Tibial nerve (tissue), 3 donors: Measurements from ENCODE around the genes ARHGAP31, NR1I2 and NDUFB4.

DNA sequence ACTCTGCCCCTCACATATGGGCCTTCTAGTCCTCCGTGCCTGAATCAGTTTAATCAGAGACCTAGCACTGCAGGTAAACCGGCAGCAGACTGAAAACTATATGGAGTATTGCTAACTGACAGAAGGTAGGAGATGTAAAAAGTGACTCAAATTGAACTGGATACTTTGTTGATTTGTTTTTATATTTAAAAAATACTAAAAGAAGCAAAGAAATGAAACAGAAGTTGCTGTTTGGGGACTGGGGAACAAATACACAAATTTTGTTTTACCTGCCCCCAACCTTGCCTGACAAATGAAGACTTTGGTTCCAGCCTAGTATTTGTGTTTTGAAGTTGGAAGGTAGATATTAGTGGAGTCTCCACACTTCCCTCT is 230.0 kb downstream of the IGSF11 start:
- PRO-cap = no peak
- RAMPAGE, long total RNA, 3 experiments = no peak in any of the 3 experiments

DNA sequence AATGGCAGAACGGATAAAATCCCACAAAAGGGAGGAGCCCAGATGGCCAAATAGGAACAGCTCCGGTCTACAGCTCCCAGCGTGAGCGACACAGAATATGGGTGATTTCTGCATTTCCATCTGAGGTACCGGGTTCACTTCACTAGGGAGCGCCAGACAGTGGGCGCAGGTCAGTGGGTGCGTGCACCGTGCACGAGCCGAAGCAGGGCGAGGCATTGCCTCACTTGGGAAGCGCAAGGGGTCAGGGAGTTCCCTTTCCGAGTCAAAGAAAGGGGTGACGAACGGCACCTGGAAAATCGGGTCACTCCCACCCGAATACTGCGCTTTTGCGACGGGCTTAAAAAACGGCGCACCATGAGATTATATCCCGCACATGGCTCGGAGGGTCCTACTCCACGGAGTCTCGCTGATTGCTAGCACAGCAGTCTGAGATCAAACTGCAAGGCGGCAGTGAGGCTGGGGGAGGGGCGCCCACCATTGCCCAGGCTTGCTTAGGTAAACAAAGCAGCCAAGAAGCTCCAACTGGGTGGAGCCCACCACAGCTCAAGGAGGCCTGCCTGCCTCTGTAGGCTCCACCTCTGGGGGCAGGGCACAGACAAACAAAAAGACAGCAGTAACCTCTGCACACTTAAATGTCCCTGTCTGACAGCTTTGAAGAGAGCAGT is 10.6 kb upstream of the IGSF11 start:
- PRO-cap = no peak
- RAMPAGE, long total RNA, 3 experiments = no peak in any of the 3 experiments

GRCh38 chr3:119294306-119294911 is at the start of gene ARHGAP31:
TSS of gene ARHGAP31 (plus strand) at chr3:119294383.
- PRO-cap = bidirectional peak, plus-strand start at chr3:119294638, minus-strand start at chr3:119294537
- RAMPAGE, long total RNA, 3 experiments = start-site peak on the plus strand in 2 of 3 experiments, at chr3:119294339-119294391 at its widest, 37 to 53 reads per replicate

DNA sequence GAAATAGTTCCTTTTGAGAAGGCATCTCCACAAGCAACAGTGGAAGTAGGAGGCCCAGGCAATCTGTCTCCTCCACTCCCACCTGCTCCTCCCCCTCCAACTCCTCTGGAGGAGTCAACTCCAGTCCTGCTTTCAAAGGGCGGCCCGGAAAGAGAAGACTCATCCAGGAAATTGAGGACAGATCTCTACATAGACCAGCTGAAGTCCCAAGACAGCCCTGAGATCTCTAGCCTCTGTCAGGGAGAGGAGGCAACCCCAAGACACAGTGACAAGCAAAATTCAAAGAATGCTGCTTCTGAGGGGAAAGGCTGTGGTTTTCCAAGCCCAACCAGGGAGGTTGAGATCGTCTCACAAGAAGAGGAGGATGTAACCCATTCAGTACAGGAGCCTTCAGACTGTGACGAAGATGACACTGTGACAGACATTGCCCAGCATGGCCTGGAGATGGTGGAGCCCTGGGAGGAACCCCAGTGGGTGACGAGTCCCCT is 49.2 kb downstream of the TMEM39A start:
- PRO-cap = no peak
- RAMPAGE, long total RNA, 3 experiments = no peak in any of the 3 experiments

DNA sequence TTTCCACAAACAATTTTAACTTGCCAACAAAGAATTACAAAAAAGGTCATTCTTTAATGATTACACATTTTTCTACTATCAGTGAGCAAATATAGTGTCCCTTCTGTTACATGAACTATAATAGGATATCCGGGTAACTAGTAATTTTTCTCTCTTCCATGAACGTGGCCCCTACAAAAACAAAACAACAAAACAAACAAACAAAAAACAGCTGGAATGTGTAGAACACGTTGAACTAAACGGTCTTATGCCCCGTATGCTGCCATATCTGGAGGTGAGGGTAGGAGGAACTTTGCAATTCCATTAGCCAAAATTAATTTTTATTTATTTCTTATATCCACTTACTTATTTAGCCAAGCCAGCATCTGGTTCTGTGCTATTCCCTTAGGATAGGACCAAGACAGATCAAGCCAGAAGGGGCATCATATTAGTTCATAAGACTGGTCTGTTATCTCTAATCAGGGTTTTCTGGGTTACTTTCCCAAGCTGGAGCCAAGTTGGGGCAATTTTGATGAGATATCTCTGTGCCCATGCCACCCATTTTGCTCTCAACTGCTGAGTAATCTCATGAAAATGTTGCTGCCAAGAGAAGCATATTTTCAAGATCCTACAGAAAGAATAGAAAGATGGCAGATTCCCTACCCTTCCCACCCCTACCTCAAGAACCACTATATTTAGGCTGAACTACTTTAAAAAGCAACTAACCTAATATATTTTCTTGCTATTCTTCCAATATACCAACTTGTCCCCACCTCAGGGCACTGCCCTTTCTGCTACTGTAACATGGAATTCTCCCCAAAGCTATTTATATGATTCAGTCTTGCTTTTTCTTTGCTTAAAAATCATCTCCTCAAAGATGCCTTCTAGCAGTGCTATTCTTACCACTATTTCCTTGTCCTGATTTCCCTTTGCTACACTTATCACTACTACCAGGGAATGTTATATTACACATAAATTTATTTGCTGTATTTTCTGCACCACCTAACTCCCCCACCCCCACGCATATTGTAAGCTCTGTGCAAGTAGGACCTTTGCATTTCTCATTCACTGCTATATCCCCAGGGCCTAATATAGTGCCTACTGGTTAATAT is 33.6 kb downstream of the TMEM39A start:
- PRO-cap = no peak
- RAMPAGE, long total RNA, 3 experiments = no peak in any of the 3 experiments

- PRO-cap = no peak
- RAMPAGE, long total RNA, 3 experiments = no peak in any of the 3 experiments
Measured at GRCh38 chr3:119459535-119460630, 3.5 kb downstream of the TMEM39A start.

- PRO-cap = no peak
- RAMPAGE, long total RNA, 3 experiments = no peak in any of the 3 experiments
Measured at GRCh38 chr3:119619186-119619855, 21.6 kb downstream of the PLA1A start.

DNA sequence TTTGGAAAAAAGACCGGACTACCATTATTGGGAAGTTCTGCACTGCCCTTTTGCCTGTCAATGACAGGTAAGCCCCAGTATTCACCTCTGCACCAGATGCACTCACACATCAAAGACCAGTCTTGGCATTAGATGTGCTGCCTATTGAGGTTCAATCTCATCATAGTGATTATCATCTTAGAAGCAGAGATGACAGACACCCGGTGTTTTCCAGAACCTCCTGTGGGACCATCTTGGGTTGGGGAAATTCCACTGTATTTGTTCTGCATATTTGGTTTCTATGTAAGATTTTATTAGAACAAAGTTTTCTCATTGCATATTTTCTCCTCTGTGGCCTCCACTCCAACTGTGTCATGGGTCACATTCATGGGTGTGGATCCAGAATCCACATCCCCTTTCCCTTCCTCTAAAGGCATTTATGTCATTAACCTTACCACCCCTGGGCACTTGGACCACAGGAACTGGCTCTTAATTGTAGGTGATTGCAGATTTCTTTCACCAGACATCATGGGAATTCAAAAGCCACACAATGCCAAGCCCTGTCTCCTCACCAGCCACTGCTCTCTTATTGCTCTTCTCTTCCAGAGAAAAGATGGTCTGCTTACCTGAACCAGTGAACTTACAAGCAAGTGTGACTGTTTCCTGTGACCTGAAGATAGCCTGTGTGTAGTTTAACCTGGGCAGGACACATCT is 31.3 kb downstream of the PLA1A start:
- PRO-cap = no peak
- RAMPAGE, long total RNA, 3 experiments = no peak in any of the 3 experiments

GRCh38 chr3:119700407-119700922 is 2.4 kb upstream of the CFAP91 start:
- PRO-cap = no peak
- RAMPAGE, long total RNA, 3 experiments = no peak in any of the 3 experiments

- PRO-cap = no peak
- RAMPAGE, long total RNA, 3 experiments = no peak in any of the 3 experiments
Measured at GRCh38 chr3:119703782-119704334, 1.0 kb downstream of the CFAP91 start.

GRCh38 chr3:119781317-119782332 is at the start of gene NR1I2:
TSS of gene NR1I2 (plus strand) at chr3:119782101.
- PRO-cap = no peak
- RAMPAGE, long total RNA, 3 experiments = no peak in any of the 3 experiments

DNA sequence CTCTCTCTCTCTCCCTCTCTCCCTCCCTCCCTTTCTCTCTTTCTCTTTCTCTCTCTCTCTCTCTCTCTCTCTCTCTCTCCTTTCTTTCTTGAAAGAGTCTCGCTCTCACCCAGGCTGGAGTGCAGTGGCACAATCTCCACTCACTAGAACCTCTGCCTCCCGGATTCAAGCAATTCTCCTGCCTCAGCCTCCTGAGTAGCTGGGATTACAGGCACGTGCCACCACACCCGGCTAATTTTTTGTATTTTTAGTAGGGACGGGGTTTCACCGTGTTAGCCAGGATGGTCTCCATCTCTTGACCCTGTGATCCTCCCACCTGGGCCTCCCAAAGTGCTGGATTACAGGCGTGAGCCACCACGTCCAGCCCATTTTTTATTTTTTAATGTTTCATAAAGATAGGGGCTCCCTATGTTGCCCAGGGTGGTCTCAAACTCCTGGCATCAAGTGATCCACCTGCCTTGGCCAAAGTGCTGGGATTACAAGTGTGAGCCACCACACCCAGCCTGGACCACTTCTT is 126.4 kb downstream of the GSK3B start:
- PRO-cap = no peak
- RAMPAGE, long total RNA, 3 experiments = start-site peak on the minus strand in 1 of 3 experiments, centred at position 186 of the sequence, 6 reads per replicate

GRCh38 chr3:119979283-119979706 is 115.0 kb downstream of the GSK3B start:
- PRO-cap = no peak
- RAMPAGE, long total RNA, 3 experiments = no peak in any of the 3 experiments

- PRO-cap = no peak
- RAMPAGE, long total RNA, 3 experiments = no peak in any of the 3 experiments
Measured at GRCh38 chr3:119996282-119996973, 97.8 kb downstream of the GSK3B start.

DNA sequence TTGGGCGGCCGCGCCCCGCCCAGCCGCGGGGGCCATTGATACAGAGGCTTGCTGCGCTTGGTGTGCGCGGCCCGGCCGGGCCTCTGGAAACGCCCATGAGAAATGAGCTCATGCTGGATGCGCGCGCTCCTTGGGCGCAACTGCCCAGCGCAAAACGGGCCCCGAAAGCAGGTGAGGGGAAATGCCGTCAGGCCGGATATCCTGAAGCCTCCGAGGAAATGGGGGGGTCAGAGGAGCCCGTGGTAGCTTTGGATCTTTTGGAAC is 1.3 kb upstream of the GSK3B start:
- PRO-cap = bidirectional peak, plus-strand start at position 213 of the sequence, minus-strand start at position 169 of the sequence
- RAMPAGE, long total RNA, 3 experiments = no peak in any of the 3 experiments

- PRO-cap = no peak
- RAMPAGE, long total RNA, 3 experiments = no peak in any of the 3 experiments
Measured at GRCh38 chr3:120102434-120103264, 8.4 kb upstream of the GSK3B start.

DNA sequence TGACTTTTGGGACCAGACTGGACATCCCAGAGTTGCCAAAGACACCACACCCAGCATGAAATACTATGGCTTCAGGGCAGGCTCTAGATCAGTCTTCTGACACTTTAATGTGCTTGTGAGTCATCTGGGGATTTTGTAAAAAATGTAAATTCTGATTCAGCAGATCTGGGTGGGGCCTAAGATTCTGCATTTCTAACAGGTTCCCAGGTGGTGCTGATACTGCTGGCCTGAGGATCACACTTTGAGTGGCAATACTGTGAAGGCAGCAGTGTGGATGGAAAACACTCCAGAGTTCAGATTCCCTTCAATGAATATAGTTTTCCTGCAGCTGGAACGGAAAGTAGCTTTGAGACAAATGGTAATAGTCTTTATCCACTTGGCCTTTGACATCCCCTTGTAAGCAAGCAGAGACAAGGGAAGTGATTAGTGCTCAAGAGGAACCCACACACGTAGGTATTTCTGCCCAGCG is 51.4 kb upstream of the GSK3B start:
- PRO-cap = no peak
- RAMPAGE, long total RNA, 3 experiments = no peak in any of the 3 experiments

GRCh38 chr3:120438813-120439286 is 11.9 kb downstream of the FSTL1 start:
- PRO-cap = no peak
- RAMPAGE, long total RNA, 3 experiments = no peak in any of the 3 experiments

DNA sequence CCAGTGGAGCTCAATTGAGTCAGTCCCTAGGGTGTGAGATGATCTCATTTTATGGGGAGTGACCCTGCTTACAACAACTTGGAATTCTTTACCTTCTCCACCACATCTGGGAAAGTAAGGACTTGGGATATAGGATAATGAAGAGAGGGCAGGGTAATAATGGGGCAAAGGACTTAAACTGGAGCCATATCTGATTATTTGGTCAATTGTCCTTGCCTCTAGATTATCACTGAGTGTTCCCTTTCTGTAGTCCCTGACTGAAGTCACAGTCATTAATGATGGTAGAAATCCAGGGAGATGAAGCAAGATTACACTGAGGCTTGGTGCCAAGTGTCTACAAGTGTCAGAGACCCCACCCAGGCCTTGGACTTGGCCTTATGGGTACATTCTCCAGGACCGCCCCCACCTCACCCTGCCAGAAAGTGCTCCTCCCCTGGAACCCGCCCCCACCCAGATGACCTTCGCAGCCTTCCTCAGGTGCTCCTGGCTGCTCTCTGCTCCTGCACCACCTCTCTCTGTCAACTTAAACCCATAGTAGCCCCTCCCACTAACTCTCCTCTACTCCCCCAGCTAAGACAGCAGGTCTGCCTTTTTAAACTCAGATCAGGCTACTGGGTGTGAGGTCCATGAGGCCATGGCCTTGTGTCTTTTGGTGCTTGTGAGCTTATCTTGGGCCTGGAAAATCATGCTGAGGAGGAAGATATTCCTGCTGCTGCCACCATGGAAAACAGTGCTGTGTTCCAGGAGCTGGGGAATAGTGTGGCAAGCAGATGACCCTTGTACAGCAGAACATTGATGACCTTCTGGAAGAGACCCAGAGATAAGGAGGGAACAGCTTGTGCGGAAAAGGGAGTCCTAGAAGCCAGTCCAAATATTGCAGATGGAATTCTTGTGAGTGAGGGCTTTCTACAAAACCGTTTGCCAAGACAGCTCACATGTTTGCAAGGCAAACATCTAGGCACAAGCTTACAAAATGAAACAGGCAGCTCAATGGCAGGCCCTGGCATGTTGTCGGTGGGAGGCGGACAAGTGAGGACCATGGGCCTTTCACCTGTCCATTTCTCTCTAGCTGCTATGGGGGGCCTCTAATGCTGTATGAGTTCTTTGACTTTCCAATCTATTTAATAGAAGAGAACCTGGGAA is 40.3 kb upstream of the NDUFB4 start:
- PRO-cap = no peak
- RAMPAGE, long total RNA, 3 experiments = no peak in any of the 3 experiments

- PRO-cap = bidirectional peak, plus-strand start at chr3:120596332, minus-strand start at chr3:120596160
- RAMPAGE, long total RNA, 3 experiments = start-site peak on the plus strand in 3 of 3 experiments, at chr3:120596306-120596349 at its widest, 174 to 503 reads per replicate
Measured at GRCh38 chr3:120595728-120597132, at the start of gene NDUFB4. TSS of gene NDUFB4 (plus strand) at chr3:120596336.